Epithelial cell of prostate (primary cell): ENCODE results near the gene DEK.

- RRBS: no CpG with 5 or more reads among the region's 13 CpGs
These were observed 17.8 kb downstream of the MYLIP start for GRCh38 chr6:16146385-16147424.

GRCh38 chr6:16148252-16148837 lies 19.5 kb downstream of the MYLIP start:
- RRBS: no CpG with 5 or more reads among the region's 4 CpGs

DNA sequence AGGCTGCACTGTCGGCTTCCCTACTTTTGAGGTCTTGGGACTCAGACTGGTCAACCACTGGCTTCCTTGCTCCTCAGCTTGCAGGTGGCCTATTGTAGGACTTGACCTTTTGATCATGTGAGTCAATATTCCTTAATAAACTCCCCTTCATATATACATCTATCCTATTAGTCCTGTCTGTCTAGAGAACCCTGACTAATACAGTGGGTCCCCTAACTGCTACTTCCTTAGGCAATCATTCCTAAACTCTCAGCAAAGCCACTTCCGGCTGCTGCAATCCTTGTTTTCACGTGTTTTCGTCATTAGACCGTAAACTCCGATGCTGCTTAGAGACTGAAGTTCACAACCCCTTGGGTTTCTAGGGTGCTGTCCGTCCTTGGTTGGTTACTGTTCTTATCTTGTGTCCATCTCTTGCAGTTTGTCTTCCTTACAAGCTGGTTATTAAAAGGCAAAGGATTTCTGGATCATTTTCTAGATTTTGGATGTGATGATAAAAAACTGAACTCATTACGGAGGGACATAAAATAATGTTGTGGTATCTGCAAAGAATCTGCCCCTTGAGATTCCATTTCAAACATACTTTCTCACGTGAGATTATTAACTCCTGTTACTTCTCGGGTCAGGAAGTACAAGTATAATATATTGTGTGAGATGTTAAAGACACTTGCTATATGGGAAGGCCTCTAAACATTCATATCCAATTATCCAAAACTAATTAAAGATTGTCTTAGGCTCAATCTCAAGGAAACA lies 106.4 kb downstream of the GMPR start:
- RRBS: no CpG with 5 or more reads among the region's 10 CpGs

DNA sequence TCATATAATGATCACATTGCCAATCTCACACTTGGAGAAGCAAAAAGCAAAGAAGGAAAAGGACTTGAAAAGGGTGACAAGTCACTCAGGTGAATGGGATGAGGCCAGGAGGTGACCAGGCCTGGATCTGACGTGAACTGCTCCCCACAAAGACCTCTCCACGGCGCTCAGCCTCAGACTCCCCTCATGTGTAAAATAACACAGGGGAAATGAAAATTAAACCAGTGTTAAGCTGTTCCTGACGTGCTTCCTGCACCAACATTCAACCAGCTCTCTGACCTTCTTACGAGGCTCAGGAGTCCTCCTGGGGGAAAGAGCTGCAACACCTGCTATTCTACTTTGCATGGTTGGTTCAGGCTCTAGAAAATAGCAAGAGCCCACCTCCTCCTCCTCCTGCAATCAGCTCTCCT lies 256.7 kb downstream of the ATXN1 start:
- RRBS: no CpG with 5 or more reads among the region's 5 CpGs

GRCh38 chr6:16723909-16724318 lies 37.3 kb downstream of the ATXN1 start:
- RRBS: no CpG with 5 or more reads among the region's 4 CpGs

GRCh38 chr6:16747121-16748122 lies 13.8 kb downstream of the ATXN1 start:
- RRBS: no CpG with 5 or more reads among the region's 17 CpGs

DNA sequence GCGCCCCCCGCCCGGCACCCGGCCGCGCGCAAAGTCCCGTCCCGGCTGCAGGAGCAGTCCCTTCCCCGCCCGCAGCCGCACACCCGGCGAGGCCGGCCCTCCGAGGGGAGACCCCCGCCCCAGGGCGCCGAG lies 830 bp downstream of the ATXN1 start:
- RRBS: 1% methylated on average over 10 of the region's 19 CpGs

- RRBS: no CpG with 5 or more reads among the region's 8 CpGs
These were observed 75.2 kb upstream of the ATXN1 start for GRCh38 chr6:16836325-16837012.

DNA sequence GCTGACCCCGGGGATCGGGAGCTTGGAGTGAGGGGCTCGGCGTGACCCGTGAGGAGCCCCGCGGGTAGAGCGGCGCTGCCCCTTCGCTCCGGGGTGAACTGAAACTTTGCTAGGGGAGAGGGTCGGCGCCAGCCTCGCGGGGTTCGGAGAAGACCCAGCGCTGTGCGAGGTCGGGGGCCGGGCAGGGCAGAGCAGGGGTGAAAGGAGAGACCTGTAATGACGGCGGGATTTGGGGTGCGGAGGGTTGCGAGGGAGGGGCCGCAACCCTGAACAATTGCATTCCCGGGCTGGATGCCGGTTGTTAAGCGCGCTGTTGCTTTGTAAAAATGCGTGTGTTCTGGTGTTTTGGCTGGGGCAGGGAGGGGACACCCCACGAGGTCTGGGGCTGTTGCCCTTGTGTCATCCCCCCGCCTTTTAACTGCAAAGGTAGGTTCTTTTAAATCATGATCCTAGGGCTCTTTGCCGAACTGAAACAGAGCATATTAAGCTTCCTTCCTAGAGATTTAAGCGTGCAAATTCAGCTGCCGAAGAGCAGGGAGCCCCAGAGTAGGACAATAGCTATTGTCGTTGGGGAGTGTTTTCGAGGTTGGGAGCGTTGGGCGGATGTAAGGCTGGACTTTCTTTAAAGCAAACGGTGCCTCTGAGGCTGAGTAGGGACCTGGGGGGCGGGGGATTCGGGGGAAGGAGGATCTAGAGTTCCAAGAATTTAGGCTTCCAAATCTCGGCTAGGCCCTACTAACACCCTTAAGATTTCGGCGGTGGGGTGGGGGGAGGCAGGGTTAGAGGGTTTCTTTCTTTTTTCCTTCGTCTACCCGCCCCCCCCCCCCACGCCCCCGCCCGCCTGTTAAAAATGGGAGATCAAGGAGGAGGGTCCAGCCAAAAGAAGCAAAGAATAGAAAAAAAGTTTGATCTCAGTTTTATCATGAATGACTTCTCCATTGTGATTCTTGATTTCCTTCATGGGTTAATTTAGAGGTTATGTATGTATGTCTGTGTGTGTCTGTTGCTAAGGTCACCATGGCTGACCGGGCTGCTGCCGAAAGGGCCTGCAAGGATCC lies 962 bp downstream of the RBM24 start:
- RRBS: 2% methylated on average over 18 of the region's 52 CpGs

GRCh38 chr6:17318246-17318919 lies 37.2 kb downstream of the RBM24 start:
- RRBS: no CpG with 5 or more reads among the region's 3 CpGs

DNA sequence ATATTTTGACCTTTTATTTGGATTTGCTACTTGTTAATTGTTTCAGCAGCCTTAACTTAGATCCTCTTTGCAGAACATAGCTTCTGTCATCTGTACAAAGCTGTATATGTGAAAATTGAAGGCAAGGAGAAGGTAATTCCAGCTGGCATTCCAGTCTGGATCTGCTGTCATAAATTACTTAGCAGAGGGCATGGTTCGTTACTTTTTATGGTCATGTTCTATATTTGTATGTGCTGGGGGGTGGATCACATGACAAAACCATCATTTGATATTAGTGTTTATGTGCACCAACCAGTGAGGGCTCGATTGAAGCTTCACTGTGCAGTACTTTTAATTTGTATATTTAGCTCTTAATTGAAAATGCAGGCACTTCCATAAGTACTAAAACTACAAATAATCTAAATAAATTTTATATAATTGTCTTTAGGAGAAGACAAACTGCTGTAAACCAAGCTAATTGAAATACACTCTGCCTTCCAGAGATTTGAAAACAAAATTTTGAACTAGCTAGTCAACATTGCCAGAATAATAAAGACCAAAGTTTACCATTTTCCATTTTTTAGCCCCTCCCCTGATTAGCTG lies 80.2 kb downstream of the CAP2 start:
- RRBS: no CpG with 5 or more reads among the region's 2 CpGs

GRCh38 chr6:17601383-17601744 lies 1.3 kb downstream of the FAM8A1 start:
- RRBS: no CpG with 5 or more reads among the region's 5 CpGs

DNA sequence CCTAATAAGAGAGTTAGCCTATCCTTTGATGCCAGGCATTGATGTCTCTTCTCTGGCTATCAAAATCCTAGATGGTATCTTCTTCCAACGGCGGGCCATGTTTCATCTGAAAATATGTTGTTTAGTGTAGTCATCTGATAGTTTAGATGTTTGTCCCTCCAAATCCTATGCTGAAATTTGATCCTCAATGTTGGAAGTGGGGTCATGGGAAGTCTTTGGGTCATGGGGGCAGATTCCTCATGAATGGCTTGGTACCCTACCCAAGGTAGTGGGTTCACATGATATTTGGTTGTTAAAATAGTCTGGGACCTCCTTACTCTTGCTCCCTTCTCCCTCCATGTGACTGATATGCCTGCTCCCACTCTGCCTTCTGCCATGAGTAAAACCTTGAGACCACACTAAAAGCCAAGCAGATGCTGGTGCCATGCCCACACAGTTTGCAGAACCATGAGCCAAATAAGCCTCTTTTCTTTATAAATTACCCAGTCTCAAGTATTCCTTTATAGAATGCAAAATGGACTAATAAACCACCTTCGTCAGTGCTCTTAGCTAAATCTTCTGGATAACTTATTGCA lies 22.9 kb downstream of the NUP153 start:
- RRBS: no CpG with 5 or more reads among the region's 3 CpGs

GRCh38 chr6:17892057-17892760 lies 95.2 kb downstream of the KIF13A start:
- RRBS: no CpG with 5 or more reads among the region's 3 CpGs

- RRBS: no CpG with 5 or more reads among the region's 6 CpGs
These were observed 57.0 kb downstream of the KIF13A start for GRCh38 chr6:17930231-17931112.

DNA sequence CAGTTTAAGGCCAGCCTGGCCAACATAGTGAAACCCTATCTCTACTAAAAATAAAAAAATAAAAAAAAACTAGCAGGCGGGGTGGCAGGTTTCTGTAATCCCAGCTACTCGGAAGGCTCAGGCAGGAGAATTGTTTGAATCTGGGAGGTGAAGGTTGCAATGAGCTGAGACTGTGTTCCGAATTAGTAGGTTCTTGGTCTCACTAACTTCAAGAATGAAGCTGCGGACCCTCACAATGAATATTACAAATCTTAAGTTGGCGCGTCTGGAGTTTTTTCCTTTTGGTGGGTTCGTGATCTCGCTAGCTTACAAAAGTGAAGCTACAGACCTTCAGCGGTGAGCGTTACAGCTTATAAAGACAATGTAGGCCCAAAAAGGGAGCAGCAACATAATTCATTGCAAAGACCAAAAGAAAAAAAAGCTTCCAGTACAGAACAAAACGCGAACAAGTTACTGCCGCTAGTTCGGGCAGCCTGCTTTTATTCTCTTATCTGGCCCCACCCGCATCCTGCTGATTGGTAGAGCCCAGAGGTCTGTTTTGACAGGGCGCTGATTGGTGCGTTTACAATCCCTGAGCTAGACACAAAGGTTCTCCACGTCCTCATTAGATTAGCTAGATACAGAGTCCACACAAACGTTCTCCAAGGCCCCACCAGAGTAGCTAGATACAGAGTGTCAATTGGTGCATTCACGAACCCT lies 12.2 kb downstream of the KIF13A start:
- RRBS: no CpG with 5 or more reads among the region's 20 CpGs

- RRBS: 2% methylated on average over 17 of the region's 35 CpGs
These were observed 614 bp upstream of the KIF13A start for GRCh38 chr6:17987997-17988500.

- RRBS: no CpG with 5 or more reads among the region's 3 CpGs
These were observed 65.6 kb downstream of the NHLRC1 start for GRCh38 chr6:18056847-18057293.

- RRBS: no CpG with 5 or more reads among the region's 3 CpGs
These were observed 9.0 kb downstream of the DEK start for GRCh38 chr6:18255153-18255922.

DNA sequence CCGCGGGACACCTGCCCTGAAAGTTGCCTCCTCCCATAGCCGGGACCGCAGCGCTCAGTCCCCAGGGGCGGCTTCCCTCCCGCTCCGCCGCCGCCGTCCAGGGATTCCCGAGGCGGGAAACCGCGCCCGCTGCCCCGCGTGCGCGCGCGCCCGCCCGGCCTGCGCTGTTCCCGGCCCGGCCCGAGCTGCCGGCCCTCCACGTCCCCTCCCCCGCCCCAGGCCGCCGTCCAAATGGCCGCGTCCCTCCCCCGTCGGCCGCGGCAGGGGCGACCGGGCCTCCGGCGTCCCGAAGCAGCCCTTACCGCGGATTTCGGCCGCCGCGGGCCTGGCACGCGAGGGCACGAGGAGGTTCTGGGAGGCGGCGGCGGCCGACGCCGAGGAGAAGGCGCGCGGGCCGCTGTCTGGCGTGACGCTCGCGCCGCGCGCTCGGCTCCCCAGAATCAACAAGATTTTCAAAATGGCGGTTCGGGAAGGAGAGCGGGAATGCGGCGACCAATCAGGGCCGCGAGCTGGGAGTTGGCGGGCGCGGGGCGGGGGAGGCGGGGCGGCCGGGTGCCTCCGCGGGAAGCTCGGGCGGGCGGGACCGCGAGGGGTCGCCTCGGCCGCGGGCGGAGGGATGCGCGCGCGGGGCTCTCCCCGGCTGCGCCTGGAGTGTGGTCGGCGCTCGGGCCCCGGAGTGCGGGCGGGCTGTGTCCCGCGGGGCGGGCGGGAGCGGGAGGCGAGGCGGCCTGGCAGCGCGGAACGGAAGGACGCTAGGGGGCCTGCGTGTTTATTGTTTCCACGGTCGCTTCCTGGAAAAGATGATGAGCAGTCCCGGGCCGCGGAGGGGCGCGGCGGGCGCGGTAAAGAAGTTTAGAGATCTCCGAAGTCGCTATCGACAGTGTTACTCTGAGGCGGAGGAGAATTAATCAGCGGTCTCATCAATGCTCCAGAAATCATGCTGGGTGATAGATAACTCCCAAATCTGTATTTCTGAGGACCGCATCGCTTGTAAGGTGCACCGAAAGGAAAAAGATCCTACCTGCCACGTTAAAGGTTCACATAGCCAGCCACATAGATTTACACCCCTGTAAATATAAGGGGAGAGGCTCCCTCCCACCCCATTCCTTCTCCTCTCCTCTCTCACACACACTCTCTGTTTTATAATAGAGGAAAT lies at the start of gene DEK:
Gene DEK (minus strand): TSS at position 448 of the 1,156 bp plus-strand sequence.
- RRBS: under 1% methylated on average over 33 of the region's 140 CpGs